Measurements from ENCODE around the gene PHACTR3.

- RRBS = 37% methylated on average over 10 of the region's 19 CpGs
These were observed 1.0 kb downstream of the CTSZ start for GRCh38 chr20:59005869-59006562.

DNA sequence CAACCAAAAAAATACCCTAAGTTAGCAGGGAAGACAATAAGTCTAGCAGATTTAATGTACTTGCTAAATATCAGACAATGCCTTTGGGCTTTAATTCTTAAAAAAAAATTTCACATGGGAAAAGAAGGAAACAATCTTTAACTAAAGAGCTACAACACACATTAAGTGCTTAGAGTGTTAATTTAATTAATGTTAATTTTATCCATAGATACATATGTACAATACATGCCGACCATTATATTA, 325 bp downstream of the TUBB1 start:
- RRBS = no CpG with 5 or more reads among the region's 1 CpG

- RRBS = 98% methylated on average over 4 of the region's 29 CpGs
These were observed 4.7 kb downstream of the TUBB1 start for GRCh38 chr20:59023860-59024486.

- RRBS = no CpG with 5 or more reads among the region's 7 CpGs
These were observed 39.9 kb upstream of the ZNF831 start for GRCh38 chr20:59123602-59124152.

DNA sequence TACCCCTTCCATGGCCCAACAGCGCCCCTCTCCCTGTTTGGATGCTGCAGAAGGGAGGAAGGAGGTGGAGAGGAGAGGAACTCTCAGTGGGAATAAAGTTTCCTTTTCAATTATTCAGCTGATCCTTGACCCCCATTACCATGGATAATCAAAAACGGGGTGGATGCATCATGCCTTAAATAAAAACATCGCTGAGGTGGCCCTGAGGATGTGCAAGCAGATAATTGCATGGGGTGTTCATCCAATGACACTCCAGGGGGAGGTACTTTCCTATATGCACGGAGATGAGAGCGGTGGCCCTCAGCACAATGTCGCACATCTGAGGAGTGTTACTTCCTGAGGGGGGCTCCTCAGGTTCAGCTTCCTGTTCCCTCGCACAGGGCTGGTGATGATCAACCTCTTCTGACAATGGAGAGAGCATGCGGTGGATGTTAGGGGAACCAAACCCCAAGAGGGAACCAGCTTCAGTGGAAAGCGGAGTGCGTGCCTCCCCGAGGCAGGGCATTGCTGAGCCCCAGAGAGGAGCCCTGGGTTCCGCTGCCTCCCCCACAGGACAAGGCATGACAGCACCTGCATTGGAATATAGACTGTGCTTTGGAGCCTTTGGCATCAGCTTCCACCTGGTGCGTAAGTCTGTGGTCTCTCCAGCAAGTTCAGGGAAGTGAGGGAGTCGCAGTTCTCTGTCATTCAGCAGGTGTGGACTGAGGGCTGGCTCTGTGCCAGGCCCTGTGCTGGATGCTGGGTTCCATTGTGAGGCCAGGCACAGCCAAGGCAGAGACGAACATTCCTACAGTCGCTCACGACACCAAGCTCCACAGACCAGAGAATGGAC, 4.1 kb upstream of the ZNF831 start:
- RRBS = no CpG with 5 or more reads among the region's 17 CpGs

DNA sequence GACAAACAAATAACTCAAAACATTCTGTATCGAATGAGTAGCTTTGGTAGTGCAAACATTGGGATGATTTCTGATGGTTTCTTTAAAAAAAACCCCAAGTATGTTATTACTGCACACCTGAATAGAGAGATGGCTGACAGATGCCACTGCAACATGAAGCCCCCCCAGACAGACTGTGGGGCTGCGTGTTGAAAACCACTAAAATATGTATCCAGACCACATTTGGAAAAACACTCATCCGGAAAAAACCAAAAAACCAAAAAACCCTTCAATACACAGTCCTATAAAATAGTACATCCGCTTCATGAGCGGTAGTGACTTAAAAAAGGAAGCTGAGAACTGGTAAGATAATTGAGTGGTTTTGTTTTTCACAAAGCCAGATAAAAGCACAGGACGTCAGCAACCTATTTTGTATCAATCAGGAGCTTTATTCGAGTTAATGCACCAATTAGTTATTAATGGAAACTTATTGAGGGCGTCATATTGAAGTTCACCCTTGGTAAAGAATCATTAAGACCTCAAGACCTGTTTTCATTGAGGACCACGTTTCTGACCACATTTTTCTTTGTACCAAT, 47.0 kb upstream of the EDN3 start:
- RRBS = no CpG with 5 or more reads among the region's 9 CpGs

DNA sequence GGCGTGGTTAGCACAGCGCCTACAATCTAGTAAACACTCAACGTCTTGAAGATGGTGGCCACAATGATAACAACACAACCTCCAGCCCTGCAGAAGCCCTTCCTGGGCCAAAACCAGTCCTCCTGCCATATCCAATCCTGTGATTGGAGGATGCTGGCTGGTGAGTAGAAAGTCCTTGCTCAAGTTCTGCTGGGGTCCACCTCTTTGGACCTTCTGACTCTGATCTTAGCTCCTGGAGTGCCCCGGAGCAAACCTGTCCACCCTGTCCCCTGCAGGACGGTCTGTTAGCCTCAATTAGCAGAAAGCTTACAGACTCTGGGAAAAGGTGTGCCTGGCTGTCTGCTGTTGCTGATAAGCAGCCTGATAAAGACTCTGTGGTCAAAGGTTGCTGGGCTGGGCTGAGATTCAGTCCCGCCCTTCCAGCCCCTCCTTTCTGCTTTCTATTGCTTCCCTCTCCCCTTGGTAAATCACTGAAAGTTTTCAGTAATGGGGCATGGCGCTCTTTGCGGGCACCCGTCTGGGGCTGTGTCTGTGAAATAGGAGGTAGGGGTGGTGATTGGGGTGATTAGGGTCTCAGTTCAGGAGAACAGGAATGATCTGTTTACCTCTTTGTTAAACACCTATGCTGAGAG, 8.4 kb downstream of the EDN3 start:
- RRBS = no CpG with 5 or more reads among the region's 9 CpGs

DNA sequence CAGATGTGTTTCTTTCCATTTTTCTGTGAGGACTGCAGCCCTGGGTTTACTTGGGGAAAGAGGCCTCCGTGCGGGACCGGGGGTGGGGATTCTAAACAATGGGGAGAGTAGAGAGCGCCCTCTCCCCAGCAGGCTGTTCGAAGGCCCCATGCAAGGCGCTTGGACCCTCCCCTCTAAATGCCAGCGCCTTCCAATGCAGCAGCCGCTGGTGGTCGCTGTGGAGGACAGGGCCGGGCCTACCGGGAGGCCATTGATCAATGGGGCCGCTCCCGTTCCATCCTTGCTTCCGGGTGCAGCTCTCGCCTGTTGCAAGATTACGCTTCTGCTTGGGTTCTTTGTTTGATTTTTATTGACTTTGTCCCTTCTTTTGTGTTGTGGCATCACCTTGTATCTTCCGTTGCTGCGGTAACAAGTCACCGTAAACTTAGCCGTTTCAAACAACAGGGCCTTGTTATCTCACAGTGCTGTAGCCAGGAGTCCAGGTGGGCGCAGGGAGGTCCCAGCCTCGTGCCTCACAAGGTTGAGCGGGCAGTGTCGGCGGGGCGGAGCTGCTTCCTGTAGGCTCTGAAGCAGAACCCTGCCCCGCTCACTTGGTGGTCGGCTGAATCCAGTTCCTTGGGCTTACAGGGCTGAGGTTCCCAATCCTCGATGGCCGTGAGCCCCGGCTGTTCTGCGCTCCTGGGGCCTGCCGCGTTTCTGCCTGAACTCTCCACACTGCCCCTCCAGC, 134.6 kb upstream of the PHACTR3 start:
- RRBS = 94% methylated on average over 3 of the region's 34 CpGs

- RRBS = 6% methylated on average over 13 of the region's 40 CpGs
These were observed at the start of gene PHACTR3 for GRCh38 chr20:59603711-59604576. Gene PHACTR3 (plus strand): TSS chr20:59604540.

DNA sequence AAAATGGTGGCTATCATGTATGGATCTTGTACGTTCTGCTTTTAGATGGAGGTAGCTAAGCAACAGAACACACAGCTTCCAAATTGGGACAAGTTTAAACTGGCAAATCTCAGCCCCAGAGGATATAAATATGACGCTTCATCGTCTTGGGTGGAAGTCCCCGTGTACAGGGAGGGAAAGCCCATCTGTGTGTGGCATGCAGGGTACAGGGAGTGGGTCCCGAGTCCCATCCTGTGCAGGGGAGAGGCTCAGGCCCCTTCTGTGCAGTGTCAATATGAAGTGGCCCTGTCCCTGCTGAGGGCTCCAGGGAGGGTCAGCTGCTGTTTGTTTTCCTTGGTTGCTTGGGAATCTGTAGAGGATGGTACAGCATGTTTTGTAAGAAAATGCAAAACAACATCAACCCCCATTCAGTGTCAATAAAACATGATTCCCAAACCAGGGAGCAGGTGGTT, 113.0 kb downstream of the SYCP2 start:
- RRBS = no CpG with 5 or more reads among the region's 5 CpGs

GRCh38 chr20:59826202-59826501, 107.3 kb downstream of the SYCP2 start:
- RRBS = no CpG with 5 or more reads among the region's 4 CpGs

DNA sequence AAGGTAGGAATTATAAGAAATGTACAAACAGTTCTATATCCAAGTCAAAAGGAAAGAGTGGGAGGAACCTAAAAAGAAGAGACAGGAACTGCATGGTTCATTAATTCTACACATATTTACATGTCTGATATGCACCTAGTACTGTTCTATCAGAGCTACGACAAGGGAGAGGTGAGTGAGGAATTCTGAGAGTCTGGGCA, 41.9 kb downstream of the SYCP2 start:
- RRBS = no CpG with 5 or more reads among the region's 1 CpG

- RRBS = 17% methylated on average over 2 of the region's 5 CpGs
These were observed 8.6 kb downstream of the FAM217B start for GRCh38 chr20:59948763-59949118.

- RRBS = no CpG with 5 or more reads among the region's 5 CpGs
These were observed 509.5 kb downstream of the CDH26 start for GRCh38 chr20:60467693-60468198.

- RRBS = no CpG with 5 or more reads among the region's 1 CpG
These were observed 524.6 kb upstream of the CDH4 start for GRCh38 chr20:60727472-60727872.

DNA sequence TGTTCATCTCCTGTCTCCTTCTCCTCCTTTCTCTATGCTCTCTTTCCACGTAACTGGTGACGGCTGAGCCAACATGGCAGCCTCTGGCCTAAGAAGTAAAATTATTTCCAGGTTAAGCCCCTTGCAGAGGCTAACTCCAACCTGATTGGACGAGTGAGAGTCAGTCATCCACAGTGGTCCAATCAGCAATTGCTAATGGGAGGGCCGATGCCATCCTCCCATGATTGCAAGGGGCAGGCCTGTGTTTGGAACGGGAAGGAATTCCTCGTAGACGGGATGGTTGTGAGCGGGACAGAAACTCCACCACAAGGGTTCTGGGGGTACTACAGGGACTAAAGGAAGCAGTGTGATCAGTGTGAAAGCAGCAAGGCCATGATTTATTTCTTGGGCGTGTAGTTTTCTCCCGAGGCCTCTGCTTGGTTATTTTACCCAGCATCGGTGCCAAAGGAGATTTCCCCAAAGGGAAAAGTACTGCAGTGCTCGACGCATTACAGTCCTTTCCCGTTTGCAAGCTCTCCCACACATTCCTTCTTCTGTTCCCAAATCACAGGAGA, 501.8 kb upstream of the CDH4 start:
- RRBS = no CpG with 5 or more reads among the region's 14 CpGs

- RRBS = no CpG with 5 or more reads among the region's 6 CpGs
These were observed 279.4 kb downstream of the CDH4 start for GRCh38 chr20:61531530-61531737.

DNA sequence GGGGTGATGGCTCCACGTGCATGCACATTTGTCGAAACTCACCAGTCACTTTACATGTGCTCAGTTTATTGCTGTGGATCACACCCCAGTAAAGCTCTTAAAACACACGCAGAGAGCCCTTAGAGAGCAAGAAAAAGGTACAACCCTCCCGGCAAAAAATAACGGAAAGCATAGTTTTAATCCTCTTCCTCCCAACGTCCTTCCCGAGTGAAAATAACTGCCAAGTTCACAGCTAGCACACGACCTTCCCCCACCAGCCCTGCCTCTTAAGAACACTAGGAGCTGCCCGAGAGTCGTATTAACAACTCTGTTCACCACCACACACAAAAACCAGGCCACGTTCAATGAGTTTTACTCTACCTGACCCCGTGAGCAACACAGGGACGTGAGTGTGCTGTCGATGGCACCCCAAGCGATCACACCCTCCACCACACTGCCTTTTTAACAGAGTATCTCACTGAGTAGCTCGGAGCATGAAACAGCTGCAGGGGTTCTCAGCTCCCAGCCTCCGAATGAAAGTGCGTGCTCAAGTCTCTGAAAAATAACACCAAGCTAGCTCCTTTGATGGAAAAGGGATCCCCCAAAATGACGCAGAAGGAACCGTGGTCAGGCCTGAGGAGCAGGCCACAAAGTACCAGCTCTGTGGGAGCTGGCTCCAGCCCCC, 39.6 kb downstream of the TAF4 start:
- RRBS = no CpG with 5 or more reads among the region's 20 CpGs

DNA sequence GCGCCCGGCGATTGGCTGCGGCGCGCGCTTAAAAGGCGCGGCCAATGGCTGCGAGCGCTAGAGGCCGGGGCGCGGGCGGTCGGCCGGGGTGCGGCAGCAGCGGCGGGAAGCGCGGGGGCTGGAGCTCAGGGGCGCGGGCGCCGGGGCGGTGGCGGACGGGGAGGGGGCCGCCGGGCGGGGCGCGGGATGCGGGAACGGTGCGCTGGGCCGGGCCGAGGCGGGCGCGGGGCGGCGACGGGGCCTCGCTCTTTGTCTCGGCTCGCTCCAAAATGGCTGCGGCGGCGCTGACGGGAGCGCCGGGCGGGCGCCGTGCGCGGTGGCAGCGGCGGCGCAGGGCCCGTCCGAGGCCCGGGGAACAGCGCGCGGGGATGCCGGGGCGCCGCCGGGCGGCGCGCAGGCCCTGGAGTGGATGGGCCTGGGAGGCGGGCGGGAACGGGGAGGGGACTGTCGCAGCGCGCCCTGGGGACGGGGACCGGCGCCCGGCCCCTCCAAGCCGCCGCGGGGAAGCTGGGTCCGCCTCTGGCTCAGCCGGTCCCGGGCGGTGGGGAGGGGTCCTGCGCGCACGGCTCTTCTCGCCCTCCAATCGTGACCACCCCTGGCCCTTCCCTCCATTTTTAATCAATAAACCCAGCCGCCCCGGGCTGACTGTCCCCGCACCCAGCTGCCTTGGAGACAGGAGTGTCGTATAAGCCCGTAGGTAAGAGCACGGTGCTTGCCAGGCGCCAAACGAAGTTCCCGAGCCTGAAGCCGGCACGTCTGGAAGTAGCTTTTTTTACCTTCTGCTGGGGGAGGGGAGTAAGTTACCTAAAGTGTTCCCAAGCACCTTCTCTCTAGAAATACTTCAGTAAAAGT, 540 bp upstream of the TAF4 start:
- RRBS = 2% methylated on average over 76 of the region's 108 CpGs

DNA sequence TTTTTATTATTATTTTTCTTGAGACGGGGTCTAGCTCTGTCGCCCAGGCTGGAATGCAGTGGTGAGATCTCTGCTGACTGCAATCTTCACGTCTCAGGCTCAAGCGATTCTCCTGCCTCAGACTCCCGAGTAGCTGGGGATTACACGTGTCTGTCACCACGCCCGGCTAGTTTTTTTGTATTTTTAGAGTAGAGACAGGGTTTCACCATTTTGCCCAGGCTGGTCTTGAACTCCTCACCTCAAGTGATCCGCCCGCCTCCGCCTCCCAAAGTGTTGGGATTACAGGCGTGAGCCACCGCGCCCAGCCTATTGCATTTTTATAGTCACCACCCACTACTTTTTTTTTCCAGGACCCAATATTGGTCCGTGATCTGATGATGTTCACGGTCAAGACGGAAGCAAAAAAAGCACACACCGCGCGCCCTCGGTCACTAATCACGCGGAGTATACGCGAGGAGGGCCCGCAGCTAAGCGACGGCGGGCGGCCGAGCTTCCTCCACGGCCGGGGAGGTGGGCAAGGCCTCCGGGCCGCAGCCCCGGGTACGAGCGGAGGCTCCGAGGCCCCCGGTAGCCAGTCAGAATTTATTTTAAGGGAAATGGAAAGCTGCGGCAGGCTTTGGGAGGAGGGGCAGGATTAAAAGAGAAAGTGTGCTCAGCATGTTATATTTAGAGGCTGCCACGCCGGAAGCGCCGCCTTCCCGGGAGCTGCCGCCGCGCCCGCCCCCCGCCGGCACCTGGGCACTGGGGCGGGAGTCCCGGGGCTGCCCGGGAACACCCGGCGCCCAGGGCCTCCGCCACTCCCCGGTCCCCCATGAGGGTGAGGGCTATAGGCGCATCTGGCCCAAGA, 930 bp upstream of the LSM14B start:
- RRBS = under 1% methylated on average over 5 of the region's 60 CpGs

All from mononuclear cell (primary cell).